AG09319 (cell line): ENCODE measurements around a stretch of chr5.

DNA sequence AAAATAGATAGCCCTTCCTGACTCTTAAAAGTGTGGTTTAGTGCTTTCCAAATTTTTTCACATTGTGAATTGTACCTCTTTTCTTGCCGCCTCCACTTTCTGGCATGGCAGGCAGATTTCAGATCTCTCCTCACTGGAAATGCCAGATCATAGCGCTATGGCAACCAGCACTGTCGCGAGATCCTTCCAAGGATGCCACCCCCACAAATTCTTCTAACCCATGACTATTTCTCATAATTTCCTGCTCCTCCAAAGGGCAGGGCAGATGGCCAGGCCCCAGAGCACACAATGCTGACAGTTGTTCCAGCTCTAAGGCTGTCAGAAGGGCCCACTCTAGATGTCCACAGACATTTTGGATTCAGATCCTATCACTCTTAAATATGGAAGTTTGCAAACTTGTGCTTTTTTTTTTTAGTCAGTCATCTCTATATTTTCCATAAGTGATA is 446.2 kb upstream of the RIOK2 start:
- RRBS = no CpG with 5 or more reads among the region's 4 CpGs

DNA sequence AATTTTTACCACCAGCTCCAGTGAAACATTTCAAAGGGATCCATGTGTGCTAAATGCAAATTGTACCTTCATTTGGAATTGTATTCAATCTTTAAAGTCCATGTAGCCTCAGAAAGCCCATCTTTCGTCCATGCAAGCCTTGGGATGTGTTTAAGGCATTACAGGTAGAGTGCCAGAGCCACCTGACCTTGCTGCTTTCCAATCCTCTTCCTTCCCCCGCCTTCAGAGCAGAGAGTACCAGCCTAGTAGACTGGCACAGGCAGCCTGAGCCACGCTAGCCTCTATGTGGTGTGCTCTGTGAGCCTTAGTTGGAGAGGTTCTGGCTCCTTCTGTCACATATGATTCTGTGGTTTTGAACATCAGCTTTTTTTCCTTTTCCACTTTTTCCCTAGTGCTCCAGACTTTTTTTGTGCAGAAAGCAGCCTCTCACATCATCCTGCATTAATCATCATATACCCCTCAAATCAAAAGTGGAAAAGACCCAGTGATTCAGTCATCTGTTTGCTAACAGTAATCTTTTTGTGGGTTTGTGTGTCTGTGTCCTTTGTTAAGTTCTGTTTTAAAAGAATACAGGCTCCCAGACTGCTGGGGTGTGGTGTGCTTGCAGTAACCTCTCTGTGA is 664.0 kb upstream of the RGMB start:
- RRBS = no CpG with 5 or more reads among the region's 3 CpGs

DNA sequence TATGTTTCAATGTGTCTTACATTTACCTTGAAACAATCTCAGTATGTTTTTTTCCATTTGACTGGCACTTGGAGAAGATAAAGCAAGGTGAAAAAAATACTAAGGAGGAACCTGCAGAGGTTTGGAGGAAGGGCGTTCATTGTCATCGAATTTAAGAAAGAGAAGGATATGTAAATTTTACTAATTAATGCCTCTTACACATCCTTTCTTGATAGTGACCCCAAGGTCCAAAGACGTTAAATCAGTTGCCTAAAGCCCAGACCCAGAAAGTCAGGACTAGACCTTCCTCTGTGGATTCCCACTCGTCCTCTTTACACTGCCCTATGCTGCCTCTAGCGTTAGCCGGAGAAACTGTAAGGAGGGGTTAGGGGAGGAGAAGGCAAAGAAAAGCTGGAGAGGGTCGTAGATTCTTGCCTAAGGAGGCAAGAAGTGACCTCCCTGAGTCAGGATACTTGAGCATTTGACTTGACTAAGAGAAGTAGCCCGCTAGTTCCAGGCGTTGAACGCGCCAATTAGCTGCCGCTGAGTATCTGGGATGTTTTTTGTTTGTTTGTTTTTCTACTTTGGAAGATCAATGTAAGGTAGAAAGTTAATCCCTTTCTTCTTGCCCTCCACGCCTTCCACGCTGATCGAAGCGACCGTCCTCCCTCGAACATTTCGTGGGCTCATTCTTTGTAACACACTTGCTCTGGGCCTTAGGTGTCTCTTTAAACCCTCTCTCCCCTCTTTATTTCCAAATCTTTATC is 5.3 kb upstream of the RGMB start:
- RRBS = no CpG with 5 or more reads among the region's 19 CpGs

- RRBS = no CpG with 5 or more reads among the region's 5 CpGs
Observed at GRCh38 chr5:98787241-98787741, 13.8 kb downstream of the RGMB start.

- RRBS = no CpG with 5 or more reads among the region's 1 CpG
Observed at GRCh38 chr5:98925993-98926586, 2.7 kb downstream of the CHD1 start.

GRCh38 chr5:98929327-98930089 is 701 bp upstream of the CHD1 start:
- RRBS = 1% methylated on average over 19 of the region's 45 CpGs

GRCh38 chr5:99019138-99019793 is 90.5 kb upstream of the CHD1 start:
- RRBS = no CpG with 5 or more reads among the region's 7 CpGs

DNA sequence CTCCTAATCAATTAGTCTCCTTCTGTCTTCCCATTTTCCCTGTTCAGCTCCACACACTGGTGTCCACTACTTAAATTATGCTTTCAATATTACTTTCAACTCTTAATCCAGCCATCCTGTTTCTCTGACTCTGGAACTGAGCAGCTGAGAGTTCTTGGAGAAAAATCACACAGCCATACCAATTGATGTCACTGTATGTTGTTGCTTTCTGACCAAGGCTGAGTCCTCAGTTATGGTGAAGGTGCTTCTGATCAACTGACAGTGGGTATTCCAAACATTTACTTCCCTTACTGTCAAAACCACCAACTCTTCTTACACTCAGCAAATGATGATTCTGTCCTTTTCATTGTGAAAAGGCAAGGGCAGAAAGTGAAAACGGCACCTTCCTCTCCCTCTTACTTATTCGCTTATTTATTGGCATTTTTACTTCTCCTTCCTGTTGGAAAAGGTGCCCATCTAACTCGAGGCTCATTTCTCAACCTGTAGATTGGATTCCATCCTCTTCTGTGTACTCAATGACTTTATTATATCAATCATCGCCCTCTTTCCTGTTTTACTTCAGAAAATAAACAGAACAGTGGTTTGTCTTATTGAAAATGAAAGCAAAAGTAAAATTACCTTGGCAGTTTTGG is 104.2 kb upstream of the CHD1 start:
- RRBS = no CpG with 5 or more reads among the region's 4 CpGs

- RRBS = no CpG with 5 or more reads among the region's 7 CpGs
Observed at GRCh38 chr5:100647764-100648330, 112.7 kb downstream of the FAM174A start.

- RRBS = no CpG with 5 or more reads among the region's 2 CpGs
Observed at GRCh38 chr5:101995644-101995992, 300.5 kb downstream of the SLCO4C1 start.

DNA sequence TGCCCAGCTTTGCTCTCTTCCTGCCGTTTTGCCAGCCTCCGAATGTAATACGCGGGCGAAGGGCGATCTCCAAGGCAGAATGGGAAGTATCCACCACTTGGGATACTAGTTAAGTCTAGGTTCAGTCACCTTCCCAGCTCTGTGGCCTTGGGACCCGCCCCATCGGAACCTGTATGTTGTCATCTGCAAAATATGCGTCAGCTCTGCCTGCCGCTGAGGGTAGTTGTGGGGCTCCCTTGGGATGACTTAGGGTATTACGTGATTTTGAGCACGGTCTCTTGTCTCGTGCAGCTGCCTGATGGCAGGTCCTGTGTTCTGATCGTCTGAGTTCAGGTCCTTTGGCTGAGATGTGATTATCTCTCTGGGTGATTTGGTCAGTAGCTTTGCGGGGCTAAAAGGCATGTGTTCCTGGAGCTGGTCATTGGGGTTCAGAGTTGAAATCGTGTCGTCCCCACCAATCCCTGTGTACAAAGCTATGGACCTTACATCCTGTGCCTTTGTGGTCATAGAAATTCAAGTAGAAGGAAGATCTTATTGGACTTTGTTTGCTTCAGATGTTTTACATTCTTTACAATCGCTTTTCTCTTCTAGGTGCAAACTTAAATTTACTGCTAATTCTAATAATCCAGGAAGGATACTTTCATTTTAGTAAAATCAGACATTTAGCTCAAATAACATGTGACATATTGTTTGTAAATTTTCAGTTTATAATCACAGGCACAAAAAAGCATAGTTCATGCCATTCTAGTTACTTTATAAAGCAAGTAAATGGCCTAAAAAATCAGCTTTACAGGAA is 991 bp downstream of the PAM start:
- RRBS = no CpG with 5 or more reads among the region's 18 CpGs

- RRBS = no CpG with 5 or more reads among the region's 3 CpGs
Observed at GRCh38 chr5:102865112-102865545, 110.0 kb downstream of the PAM start.

- RRBS = no CpG with 5 or more reads among the region's 6 CpGs
Observed at GRCh38 chr5:102866402-102866843, 111.3 kb downstream of the PAM start.

DNA sequence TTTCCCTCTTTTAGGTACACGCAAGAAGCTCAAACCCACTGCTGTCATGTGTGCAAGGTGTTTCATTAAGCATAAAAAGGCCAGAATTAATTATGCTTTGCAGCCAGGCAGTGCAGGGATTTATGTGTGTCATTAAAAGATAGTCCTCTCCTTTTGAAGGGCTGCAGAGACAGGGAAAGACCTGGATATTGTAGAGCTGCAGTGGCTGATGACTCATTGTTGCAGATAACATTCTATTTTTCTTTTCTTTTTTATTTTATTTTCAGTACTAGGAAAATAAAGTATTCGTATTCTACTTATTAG is 112.9 kb downstream of the PAM start:
- RRBS = no CpG with 5 or more reads among the region's 2 CpGs

- RRBS = no CpG with 5 or more reads among the region's 3 CpGs
Observed at GRCh38 chr5:102946697-102947008, 173.3 kb downstream of the GIN1 start.

- RRBS = no CpG with 5 or more reads among the region's 6 CpGs
Observed at GRCh38 chr5:102988151-102989100, 131.5 kb downstream of the GIN1 start.

DNA sequence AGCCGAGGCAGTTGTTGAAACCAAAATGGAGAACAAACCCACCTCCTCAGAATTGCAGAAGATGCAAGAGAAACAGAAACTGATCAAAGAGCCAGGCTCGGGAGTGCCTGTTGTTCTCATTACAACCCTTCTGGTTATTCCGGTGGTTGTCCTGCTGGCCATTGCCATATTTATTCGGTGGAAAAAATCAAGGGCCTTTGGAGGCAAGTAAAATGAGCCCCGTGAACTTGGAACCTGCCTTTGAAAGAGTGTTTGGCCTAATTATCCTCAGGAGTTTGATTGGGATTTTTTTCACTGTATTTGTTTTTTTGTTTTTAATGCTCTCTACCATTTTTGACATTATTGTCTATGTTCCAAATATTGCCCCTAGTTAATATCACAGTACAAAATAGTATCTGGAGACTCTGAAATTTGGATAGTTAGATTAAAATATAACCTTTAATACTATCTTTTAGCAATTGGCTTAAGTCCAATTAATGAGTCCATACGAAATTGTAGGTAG is 94.8 kb downstream of the GIN1 start:
- RRBS = no CpG with 5 or more reads among the region's 6 CpGs

DNA sequence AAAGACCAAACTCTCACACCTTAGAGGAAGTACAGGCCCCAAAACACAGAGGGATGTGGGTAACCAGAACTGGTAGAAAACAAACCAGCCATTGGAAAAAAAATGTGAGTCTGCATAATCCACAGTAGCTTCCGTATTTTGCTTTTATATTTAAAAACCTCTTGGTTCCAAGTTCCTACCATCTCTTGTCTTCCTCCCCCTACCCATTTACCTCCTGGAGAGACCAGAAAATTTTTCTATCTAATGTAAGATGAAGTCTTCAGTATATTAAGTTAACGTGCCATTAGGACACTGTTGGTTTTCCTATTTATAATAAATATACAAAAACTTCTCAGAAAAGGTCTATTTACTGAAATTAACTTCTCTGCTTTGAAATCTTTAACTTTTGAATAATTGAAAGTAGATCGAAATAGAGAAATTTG is 8.3 kb downstream of the GIN1 start:
- RRBS = no CpG with 5 or more reads among the region's 3 CpGs